Helper T cell (primary cell): ENCODE measurements around a stretch of chr3.

- PRO-cap, 2 experiments = no peak in any of the 2 experiments
These were observed 2.2 kb downstream of the FLNB start for GRCh38 chr3:58010107-58011095.

DNA sequence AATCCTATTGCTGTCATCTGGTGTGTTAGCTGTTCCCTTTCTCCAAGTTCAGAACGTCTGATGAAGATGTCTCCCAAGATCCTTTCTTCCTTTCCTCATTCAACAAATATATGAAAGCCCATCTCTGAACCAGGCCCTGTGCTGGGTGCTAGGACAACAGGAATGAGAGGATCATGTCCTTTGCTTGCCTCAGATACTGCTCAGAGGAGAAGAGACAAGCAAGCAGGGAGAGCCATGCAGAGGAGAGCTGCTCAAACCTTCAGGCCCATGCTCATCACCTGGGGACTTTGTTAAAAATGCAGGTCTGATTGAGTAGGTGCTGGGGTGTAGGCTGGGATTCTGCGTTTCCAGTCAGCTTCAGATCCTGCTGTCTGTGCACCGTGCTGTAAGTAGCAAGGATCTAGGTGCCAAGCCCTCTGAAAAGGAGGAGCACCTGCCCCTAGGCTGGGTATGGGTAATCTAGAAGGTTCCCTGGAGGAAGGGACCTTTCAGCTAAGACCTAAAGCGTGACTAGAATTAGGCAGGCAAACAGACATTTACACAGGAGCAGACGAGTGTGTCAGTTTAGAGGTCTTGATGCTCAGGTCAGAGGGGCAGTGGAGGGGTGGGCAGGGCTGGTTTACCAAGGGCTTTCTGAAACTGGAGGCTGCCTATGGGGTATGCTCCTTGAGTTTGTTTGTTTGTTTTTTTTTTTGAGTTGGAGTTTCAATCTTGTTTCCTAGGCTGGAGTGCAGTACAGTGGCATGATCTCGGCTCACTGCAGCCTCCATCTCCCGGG, 7.3 kb downstream of the FLNB start:
- PRO-cap, 2 experiments = no peak in any of the 2 experiments

GRCh38 chr3:58044721-58045187, 36.5 kb downstream of the FLNB start:
- PRO-cap, 2 experiments = no peak in any of the 2 experiments

GRCh38 chr3:58102896-58103774, 94.9 kb downstream of the FLNB start:
- PRO-cap, 2 experiments = no peak in any of the 2 experiments

- PRO-cap, 2 experiments = peak in 1 of 2 experiments; most common minus-strand start chr3:58116118 (in 1)
These were observed 94.7 kb downstream of the DNASE1L3 start for GRCh38 chr3:58115855-58116739.

GRCh38 chr3:58117242-58118131, 93.3 kb downstream of the DNASE1L3 start:
- PRO-cap, 2 experiments = no peak in any of the 2 experiments

DNA sequence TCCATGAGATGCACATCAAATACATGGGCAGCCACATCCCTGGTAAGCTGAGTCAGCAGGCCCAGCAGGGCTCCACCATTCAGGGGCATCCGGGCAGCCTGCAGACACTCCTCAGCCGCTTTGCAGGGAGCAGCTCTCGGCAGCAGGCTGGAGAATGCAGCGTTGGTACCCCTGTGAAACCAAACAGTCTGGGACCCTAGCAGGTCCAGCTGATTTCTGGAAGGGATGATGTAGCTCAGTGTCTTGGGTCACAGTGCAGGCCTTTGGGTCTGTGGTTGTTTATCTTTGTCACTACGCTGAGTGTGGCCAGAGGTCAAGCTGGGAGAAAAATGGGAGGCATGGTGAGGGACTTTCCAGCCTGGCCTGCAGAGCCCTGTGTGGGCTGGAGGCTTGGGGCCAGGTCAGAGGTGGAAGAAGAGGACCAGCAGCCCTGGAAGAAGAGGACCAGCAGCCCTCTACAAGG, 67.2 kb downstream of the DNASE1L3 start:
- PRO-cap, 2 experiments = no peak in any of the 2 experiments

- PRO-cap, 2 experiments = no peak in any of the 2 experiments
These were observed 6.5 kb upstream of the ABHD6 start for GRCh38 chr3:58231022-58231574.

DNA sequence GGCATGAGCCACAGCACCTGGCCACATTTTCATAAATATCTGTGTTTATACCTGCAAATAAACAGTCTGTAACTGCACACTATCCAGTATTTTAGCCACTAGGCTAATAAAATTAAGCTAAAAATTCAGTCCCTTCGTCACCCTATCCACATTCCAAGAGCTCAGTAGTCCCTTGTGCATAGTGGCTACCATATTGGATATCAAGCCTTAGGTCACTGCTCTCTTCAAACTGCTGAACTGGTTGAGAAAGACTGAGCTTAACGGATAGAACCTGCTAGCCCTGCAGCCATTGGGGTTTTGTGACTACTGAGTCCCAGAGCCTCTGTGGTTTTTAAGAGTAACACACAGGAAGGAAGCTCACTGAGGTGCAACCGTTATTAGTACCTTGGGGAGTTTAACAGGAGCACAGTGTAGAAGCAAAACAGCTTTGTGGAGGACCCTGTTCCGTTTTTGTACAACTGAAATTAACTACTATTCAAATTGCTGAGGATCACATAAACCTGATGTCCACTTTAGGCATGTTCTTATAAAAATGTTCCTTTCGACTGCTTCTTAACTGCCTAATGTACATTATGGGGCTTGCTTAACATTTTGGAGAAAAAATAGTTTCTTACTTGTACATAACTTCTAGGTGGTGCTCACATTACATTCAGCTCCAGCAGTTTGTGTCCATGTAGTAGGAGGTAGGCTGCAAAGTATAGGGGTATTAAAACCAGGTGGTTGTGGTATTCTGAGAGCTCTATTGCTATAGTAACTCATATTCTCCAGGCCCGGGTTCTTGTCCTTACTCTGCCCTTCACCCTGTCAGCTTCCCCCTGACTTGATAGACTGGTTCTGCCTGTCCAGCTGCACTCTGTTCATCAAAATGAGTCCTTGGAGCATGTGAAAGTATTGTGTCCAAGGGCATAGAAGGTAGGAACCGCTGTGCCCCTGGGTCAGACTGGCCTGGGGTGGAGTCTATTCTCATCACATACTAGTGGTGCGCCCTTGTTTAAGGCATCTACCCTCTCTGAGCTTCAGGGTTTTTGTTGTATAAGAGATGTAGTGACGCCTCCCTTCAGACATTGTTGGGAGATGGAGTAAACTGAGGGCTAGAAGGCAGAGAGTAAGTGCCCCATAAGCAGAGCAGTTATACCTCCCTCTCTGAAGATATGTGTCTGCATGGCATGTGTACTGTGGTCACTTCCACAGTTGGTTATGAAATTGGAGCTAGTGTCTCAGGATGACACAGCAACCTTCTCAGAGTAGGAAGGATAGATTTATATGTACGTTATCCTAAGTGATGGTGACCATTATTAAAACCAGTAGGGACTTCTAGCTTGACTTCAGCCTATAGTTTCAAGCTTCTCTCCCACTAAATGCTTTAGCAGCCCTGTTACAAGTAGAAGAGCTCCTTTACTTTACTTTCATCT, 17.4 kb downstream of the PXK start:
- PRO-cap, 2 experiments = no peak in any of the 2 experiments

DNA sequence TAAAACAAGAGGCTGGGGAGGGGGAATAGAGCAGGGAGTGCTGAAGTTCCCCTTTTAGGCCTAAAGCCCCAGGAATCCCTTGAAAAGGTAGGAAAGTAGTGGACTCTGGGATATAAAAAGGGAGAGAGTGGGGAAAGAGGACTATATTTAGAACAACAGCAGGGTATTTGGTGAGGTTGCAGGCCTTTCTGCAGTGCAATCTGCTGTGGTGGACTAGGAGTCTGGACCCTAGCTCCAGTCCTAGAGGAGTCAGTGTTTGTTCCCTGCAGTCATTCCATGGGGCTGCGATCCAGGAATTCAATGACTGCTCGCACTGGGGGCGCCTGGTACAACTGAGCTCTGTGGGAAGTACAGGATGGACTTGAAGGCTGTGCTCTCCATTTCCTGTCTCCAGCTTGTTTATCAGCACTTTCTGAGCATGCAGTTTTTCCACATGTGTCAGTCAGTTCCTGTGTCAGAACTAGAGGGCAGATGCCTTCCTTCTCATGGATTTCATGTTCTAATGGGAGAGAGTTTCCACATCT, 46.8 kb downstream of the PDHB start:
- PRO-cap, 2 experiments = no peak in any of the 2 experiments

DNA sequence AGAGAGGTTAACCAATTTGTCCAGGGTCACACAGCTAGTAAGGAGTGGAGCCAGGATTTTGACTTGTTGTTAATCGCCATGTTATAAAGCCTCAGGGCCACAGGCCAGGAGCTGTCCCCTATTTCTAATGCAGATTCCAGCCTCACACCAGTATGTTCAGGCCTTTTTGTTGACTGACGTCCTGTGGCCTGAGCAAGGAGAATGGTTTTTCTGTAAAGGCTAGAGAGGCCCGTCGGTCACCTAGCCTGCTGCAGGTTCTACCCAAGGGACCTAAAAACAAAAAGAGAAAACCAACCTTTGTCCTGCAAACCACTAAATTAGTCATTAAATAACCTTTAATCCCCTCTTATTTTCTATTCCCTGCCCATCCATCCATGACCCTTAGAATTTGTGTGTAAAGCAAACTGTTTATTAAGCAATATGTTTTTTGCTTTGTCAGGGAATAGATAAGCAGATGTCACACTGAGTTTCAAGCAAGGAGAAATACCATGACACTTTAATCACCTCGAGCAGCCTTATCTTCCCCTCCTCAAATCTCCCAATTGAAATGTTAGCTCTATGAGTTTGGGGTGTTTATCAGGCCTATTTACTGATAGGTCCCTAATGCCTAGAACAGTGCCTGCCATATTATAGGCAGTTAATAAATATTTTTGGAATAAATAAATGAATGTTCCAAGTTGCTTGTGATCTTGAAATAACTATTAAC, 14.0 kb downstream of the ACOX2 start:
- PRO-cap, 2 experiments = no peak in any of the 2 experiments

DNA sequence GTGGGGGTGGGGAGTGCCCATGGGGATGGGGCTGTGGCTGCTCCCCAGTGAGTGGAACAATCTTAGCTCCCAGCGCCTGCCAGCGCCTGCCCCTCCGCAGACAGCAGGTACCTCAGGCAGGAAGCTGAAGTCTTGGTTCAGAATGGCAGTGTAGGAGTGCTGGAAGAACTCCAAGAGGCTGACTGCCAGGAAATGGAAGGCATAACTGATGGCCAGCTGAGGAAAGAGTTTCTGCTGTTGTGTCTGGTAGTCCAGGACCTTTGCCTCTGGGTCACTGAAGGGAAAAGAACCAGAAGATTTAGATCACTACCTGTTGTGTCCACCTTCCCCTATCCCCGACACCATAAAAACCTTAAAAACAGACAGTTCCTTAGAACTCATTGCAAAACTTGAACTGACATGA, 8.3 kb downstream of the ACOX2 start:
- PRO-cap, 2 experiments = no peak in any of the 2 experiments

- PRO-cap, 2 experiments = no peak in any of the 2 experiments
These were observed 37.4 kb downstream of the FAM3D start for GRCh38 chr3:58629239-58629524.

GRCh38 chr3:58842459-58843046, 176.0 kb upstream of the FAM3D start:
- PRO-cap, 2 experiments = no peak in any of the 2 experiments

DNA sequence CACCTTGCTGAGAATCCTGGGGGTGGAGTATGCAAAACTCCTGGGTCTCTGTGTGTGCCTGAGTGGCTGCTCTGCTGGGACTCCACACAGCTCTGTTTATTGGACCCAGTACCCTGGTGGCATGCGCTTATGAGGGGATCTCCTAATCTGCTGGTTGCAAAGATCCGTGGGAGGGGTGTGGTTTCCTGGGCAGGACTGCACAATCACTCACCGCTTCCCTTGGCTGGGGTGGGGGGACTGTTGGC, 150.4 kb downstream of the CFAP20DC start:
- PRO-cap, 2 experiments = no peak in any of the 2 experiments

- PRO-cap, 2 experiments = no peak in any of the 2 experiments
These were observed 9.0 kb downstream of the CFAP20DC start for GRCh38 chr3:59040744-59041301.

DNA sequence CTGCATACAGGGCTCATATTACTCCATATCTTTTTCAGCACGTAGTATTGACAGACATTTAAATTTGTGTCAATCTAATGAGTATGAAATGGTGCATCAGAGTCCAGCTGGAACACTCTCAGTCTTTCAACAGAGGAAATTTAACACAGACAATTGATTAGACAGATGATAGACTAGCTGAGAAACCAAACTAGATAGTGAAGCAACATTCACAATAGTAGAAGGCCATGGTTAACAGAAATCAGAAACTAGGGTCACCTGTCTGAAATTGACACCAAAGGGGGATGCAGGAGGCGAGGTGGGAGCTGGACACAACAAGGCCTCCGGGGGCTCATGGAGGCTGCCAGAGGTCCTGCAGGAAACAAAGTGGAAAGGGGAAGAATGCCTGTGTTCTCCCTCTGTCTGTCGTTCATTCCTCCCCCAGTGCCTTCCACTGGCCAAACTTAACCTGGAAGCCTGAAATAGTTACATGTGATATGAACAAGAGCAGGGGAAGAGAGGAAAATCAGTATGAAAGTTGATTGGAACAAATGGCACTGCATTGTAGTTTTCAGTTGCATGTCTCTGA, 501.9 kb upstream of the CFAP20DC start:
- PRO-cap, 2 experiments = no peak in any of the 2 experiments

DNA sequence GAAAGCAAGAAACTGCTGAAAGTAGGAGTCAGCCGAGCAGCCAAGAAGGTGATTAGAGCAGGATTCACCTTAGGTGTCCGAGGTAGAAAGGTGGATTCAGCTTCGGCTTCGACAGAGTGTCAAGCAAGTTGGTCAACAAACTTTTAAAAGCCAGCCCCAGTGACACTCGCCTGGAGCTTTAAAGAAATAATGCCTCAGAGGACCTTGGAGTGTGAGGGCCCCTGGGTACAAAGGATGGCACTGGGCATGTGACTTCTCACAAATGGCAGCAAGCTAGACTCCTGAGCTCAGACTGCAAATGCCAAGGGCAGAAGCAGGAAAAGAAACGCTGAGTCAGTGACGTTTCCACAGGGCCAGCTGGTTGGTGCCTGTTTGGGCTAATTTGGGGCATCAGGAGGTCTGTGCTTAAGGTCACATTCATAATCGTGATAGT, 556.6 kb upstream of the CFAP20DC start:
- PRO-cap, 2 experiments = no peak in any of the 2 experiments

DNA sequence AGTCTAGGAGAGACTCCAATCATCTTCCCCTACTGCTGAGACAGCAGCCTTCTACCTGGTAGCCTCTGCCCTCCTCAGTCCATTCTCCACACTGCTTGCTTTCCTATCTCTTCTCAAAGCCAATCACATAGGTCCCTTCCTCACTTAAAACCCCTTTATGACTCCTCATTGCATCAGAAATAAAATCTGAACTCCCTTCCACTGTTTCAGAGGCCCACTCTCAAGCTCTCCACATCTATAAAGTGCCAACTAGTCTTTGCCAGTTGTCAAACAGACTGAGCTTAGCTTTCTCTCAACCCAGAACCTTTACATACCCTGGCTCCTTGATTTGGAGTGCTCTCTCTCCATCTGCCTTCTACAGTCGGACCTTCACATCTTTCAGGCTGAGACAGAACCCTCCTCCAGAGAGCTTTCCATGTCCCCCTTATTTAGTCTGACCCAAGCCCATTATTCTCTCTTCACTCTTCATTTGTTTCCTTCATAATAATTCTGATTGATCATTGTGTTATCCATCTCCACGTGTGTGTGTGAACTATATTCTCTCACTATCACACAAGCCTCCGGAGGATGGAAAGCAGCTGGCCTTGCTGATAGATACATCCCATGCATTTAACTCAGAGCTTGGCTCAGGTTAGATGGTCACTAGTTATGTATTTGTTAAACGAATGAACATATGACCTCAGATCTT, 1082.0 kb upstream of the CFAP20DC start:
- PRO-cap, 2 experiments = no peak in any of the 2 experiments

GRCh38 chr3:60333620-60334334, 917.5 kb downstream of the FHIT start:
- PRO-cap, 2 experiments = no peak in any of the 2 experiments